PC-3 (cell line): ENCODE measurements around the gene SKAP2.

DNA sequence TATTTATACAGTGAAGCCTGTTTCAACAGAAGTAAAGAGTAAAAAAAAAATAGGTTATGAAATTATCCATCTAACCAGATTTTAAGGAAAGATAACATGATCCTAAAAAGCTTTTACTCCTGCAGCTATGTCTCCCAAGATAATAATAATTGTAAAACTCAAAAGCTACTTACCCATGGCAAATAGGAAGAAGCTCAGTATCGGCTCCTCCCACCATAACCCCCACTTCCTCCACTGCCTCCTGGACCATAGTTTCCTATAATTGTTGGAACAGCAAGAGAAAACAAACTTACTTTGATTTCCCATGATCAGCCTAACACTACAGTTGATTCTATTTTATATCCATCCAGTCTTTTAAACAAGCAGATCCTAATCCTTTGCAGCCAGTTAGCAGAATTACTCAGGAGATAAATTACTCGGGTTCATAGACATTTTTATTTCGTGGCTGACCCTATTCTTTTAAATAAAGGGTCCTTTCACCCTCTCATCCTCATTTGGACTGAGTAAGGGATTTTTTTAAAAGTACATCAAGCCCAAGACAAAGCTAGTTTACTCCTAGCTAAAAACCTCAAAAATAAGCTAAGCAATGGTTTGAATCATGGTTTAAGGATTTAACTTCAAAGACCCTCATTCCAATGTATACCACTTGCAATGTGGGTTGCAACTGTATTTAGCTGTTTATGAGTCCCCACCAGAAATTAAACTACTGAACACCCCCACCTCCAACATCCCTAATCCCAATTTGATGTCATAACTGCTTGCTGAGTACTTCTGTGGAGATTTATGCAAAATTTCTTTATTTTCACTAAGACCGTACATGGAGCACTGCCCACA lies 8.0 kb downstream of the HNRNPA2B1 start:
- RAMPAGE, long total RNA = no peak

DNA sequence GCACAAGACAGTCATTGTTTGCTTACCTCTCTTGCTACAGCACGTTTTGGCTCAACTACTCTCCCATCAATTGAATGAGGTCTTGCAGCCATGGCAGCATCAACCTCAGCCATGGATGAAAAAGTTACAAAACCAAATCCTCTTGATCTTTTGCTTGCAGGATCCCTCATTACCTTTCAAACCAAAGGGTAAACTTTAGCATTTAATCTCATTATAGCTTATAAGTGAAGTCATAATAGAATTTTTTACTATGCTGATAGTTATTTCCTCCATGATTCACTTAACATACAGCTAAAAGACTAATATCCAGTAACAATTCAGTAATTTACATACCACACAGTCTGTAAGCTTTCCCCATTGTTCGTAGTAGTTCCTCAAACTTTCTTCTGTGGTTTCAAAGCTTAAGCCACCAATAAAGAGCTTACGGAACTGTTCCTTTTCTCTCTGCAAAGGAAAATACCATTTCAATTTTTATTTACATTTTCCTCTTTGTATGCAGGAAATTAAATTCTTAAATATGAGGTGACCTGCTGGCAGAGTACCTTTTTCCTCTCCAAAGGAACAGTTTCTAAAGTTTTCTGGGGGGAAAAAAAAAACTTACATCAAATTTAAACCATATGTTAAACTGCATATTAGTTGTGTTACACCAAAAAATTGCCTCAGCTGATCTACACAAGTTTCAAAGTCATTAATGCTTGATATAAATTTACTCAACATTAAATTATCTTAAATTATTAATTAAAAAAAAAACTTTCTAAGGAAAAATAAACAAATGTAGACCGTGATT lies 3.1 kb downstream of the HNRNPA2B1 start:
- RAMPAGE, long total RNA = no peak

DNA sequence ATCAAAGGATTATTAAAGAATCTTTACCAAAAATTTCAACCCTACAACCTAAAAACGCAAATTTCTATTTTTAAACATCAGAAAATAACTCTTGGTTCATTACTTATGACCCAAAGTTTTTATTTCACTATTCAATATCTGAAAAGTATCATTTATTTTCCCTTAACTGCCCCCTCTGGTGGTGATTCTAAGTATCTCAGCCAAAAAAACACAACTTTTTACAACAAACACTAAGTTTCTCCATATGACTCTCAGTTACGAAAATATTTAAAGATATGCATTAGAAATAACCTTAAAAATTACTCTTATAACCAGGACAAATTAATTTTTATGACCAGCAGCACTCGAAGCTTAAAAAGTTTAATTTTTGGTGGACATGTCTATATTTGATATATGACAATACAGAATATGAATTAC lies 2.5 kb downstream of the HNRNPA2B1 start:
- RAMPAGE, long total RNA = no peak

DNA sequence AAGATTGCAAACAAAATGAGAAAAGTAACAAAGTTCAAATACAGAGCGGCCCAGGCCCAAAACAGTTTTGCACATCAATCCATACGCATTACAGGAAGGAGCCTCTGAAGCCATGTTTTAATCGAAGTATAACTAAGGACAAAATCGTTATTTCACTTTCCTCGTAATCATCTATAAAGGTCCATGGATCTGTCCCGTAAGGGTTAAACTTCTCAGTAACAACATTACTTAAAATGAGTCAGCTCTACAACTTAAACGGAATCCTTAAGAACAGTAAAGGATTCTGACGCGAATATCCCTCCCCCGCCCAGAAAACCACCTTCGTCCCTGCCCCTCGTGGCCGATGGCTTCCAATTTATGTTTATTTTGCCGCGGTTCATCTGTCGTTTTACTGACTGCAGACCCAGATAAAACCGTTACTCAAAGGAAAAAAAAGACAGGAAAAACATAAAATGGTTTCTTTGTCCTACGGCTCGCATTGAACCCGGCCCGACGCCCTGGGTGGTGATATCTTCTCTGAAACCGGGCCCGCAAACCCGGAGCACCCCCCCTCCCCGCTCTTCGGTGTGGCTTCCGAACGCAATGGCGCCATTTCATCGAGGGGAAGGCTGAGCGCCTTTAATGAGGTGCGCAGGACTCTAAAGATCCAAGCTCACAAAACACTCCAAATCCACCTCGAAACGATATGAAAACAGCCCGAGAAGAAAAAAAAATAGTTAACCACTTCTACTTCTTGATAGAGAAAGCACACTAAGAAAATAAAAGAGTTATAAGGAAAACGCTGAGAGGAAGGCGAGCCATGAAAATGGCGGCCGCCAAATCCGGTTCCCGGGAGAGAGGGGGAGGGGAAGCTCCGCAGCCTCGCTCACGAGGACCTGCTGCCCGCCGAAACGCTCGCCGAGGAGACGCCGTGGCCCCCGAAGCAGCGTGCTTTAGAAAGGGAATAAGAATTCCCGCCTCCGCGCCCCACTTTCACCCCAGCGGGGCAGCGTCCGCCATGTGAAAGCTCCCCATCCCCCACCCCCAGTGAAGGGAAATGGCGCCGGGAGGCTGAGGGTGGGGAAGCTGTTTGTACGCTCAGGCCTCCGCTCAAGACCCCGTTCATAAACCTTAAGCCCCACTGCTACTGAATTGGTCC lies 847 bp downstream of the HNRNPA2B1 start:
- RAMPAGE, long total RNA = no peak

DNA sequence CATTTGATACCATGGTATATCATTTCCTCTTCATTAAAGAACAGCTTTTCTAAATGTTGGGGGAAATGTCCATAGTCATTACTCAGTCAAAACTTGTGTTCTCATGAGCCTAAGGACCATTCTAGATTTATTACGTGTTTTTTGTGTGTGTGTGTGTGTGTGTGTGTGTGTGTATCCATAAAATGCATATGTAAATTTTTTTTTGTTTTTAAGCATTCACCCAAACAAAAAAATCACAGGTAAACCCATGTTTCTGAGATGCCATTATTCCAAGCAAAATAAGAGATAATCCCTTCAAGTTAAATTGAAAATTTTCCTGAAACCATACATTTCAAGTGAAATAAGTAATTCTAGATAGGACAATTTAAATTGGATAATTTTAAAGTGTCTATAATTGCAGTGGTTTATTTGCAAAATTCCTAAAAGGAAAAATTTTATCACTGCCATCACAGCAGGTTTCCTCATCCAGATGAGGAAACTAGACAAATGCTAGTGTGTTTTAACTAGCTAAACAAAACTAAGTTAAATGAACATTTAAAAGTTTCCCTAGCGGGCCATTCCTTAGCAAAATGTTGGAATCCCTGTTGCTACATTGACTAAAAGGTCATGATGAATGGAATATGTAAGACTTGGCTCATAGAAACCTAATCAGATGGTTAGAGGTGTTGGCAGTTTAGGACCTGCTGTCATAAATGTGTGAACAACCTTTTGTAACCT lies 11.1 kb downstream of the CBX3 start:
- RAMPAGE, long total RNA = no peak

GRCh38 chr7:26375965-26376871 lies 84.6 kb downstream of the SNX10 start:
- RAMPAGE, long total RNA = no peak

DNA sequence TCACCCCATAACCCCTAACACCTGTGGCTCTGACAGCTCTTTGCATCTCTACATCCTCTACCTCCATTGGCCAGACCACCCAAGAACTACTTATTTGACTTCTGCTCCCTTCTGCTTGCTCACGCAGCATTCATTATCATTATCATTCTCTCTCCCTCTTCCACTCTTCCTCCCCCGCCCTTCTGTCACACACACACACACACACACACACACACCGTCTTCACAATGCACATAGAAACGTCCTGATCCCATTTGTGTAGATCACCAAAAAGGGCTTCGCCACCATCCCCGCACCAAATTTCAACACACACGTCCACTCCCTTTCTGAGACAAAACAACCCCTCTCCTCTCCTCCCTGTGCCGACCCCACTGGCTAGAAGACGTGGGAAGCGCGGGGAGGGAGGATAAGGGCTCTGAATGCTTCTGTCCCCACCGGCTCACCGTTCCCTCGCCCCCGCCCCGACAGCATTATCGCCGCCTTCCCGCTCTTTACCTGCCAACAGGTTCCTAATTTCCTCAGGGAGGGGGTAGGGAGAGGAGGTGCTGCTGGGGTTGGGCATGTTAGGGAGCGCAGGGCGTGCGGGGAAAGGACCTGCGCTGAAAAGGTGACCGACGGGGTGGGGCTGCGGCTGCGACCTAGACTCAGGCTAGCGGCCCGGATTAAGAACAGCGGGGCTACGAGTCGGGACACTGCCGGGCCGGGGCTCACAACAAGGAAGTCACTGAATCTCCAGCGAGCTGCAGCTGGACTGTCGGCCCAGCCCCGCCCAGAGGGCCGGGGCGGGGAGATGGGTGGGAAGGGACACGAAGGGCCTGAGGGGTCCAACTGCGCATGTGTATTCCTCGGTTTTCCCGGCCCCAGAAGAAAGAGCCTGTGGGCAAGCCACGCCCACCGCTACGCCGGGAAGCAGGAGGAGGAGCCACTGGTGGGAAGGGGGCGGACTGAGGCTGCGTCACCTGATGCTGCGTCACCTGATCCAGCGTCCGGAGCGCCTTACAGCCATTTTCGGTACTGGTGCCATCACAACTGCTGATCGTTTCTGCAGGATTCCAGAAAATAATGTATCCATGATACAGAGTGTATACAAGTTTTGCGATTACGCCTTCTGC lies at the start of gene SKAP2:
Gene SKAP2, minus strand, starts transcription at position 721 of the 1,110 bp plus-strand sequence.
- RAMPAGE, long total RNA = start-site peak on the minus strand centred at position 738 of the sequence, 72 bp wide, 115 and 91 reads in 2 replicates

DNA sequence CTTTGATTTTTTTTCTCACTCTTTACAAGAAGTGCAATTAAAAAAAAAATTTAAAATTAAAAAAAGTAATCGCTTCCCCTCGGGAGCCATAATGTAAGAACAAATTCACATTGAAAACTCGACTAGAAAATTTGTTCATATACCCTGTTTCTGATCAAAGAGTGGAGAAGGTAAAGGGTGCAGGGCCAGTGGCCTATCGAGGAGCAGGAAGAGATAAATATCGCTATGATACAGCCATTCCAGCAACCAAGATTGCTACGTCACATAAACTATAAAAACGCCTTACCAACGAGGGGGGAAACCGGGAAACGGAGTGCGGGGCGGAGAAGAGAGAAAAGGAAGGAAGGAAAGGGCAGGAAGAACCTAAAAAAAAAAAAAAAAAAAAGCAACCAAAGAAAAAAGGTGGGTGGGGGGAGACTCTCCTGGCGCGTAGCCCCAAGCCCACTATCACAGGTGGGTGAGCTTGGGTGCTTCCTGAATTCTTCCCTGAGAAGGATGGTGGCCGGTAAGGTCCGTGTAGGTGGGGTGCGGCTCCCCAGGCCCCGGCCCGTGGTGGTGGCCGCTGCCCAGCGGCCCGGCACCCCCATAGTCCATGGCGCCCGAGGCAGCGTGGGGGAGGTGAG lies 5.1 kb upstream of the HOXA2 start:
- RAMPAGE, long total RNA = no peak

- RAMPAGE, long total RNA = no peak
Observed at GRCh38 chr7:27108091-27108578, 5.7 kb upstream of the HOXA2 start.

- RAMPAGE, long total RNA = no peak
Observed at GRCh38 chr7:27110064-27111112, 7.9 kb upstream of the HOXA2 start.

DNA sequence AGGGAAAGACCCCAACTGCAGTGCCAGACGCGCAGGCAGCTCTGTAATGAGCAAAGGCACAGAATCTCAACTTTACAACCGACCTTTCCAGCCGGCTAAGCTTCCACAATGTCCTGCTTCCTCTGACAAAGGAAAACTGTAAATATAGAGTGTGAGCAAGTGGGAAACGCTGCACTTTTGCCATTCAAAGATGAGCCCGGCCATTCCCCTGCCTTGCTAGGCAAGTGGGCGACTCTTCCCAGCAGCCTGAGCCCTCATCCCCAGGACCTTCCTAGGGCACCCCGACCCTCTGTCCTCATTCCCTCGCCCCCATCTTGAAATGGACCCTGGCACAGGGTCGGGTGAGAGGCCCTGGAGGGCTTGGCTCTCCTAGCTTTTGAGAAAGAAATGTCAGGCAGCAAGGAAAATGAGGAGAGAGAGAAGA lies 1.1 kb downstream of the HOXA7 start:
- RAMPAGE, long total RNA = no peak

DNA sequence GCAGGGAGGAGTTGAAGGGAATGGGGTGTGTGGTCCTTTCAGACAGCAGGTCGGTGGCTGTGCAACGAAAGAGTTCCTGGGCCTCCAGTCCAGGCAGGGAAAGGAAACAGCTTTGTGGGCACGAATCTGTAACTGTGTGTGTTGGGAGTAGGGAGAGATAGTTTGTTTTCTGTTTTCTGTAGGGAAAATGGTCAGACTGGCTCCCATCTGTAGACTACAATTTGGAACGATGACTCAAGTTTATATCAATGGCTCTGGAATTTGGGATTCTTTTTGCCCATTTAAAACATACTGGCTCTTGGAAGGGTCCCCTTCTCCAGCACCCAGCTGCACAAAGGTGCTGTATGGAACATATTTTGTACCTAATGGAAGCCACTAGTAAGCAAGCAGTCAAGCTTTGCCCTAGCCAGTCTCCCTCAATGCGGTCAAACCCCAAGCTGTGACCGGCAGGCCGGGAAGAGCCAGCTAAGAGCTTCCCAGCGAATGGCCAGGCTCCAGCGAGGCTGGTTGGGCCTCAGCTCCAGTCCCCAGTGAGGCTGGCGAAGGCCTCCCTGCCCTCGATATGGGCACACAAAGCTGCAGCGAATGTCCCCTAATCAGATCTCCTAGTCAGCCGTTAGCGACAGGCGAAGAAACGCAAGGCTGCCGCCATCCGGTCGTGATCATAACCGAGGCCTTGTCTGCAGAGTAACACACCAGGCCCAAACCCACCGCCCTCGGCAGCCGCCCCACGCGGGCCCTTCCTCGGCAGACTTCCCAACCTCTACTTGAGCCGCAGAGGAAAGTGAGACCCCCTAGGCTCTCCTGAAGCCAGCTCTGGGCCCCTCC lies 2.8 kb upstream of the HOXA9 start:
- RAMPAGE, long total RNA = no peak

DNA sequence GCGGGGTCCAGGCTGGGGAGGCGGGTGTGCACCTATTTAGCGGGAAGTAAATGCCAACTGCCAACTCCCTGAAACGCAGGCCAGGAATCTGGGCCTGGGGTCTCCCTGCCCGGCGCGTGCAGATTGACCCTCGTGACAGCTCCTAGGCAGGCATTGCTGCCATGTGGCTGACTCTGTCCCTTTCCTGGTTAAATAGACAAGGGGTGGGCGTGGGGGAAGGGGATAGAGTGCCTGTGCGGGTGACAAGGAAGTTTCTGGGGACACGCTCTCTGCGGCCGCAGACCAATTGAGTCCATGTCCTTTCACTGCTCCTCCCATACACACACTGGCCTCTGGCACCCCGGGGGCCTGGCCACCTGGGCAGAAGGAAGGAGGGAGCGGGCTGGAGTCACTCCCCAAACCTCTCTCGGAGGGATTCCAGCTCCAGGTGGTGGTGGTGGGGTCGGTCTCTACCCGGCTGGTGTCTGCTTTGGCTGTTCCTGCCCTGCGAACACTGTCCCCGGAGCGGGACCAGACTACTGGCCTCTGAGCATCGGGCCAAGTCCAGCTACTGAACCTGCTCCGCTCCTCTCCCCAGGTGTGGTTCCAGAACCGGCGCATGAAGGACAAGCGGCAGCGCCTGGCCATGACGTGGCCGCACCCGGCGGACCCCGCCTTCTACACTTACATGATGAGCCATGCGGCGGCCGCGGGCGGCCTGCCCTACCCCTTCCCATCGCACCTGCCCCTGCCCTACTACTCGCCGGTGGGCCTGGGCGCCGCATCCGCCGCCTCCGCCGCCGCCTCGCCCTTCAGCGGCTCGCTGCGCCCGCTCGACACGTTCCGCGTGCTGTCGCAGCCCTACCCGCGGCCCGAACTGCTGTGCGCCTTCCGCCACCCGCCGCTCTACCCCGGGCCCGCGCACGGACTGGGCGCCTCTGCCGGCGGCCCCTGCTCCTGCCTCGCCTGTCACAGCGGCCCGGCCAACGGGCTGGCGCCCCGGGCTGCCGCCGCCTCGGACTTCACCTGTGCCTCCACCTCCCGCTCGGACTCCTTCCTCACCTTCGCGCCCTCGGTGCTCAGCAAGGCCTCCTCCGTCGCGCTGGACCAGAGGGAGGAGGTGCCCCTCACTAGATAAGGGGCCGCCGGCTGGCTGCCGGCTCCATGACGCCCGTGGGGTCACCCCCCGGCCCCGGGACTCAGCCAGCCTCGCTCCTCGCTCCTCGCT lies 3.1 kb downstream of the EVX1 start:
- RAMPAGE, long total RNA = no peak

GRCh38 chr7:27739092-27739922 lies 655 bp upstream of the TAX1BP1 start:
- RAMPAGE, long total RNA = no peak

DNA sequence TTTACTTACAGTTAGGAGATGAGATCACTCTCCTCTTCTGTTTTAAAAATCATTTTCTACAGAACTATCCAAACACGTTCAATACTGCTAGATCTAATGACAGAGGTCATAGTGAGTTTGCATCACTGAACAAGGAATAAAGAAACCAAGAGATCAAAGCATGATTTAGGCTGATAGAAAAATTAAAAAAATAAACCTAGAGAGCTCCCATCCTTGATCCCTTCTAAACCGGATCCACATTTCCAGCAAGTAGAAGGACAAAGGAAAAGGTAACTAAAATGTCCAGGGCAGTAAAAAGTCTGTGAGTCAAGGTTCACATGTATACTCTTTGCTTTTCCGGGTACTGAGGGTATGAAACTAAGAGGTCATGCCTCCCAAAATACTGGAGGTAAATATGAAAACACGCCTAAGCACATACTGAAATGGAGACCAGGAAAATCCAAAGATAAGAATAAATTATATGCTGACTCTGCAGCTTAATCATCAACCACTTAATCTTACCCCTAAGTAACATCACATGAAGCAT lies 35.6 kb downstream of the JAZF1 start:
- RAMPAGE, long total RNA = no peak

- RAMPAGE, long total RNA = no peak
Observed at GRCh38 chr7:28179068-28179284, 1.6 kb downstream of the JAZF1 start.

GRCh38 chr7:28266386-28266976 lies 85.9 kb upstream of the JAZF1 start:
- RAMPAGE, long total RNA = no peak

DNA sequence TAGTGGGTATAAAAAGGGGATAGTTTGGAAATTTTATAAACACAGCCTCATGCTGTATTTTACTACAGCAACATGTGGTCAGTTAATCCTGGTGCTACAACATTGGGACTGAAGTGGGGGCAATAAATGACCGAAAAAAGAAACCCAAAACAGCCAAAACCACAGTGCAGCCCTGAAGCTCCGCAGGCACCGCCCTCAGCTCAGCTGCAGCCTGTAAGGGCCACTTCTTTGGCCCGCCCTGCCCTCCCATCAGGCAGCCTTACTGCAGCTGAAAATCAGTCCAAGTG lies 104.0 kb downstream of the CREB5 start:
- RAMPAGE, long total RNA = no peak

GRCh38 chr7:28809032-28809633 lies 149.0 kb downstream of the TRIL start:
- RAMPAGE, long total RNA = no peak

GRCh38 chr7:29211717-29212629 lies 17.4 kb downstream of the CHN2 start:
- RAMPAGE, long total RNA = no peak